Foreskin keratinocyte (primary cell): ENCODE results near the genes SPN and PRRT2.

DNA sequence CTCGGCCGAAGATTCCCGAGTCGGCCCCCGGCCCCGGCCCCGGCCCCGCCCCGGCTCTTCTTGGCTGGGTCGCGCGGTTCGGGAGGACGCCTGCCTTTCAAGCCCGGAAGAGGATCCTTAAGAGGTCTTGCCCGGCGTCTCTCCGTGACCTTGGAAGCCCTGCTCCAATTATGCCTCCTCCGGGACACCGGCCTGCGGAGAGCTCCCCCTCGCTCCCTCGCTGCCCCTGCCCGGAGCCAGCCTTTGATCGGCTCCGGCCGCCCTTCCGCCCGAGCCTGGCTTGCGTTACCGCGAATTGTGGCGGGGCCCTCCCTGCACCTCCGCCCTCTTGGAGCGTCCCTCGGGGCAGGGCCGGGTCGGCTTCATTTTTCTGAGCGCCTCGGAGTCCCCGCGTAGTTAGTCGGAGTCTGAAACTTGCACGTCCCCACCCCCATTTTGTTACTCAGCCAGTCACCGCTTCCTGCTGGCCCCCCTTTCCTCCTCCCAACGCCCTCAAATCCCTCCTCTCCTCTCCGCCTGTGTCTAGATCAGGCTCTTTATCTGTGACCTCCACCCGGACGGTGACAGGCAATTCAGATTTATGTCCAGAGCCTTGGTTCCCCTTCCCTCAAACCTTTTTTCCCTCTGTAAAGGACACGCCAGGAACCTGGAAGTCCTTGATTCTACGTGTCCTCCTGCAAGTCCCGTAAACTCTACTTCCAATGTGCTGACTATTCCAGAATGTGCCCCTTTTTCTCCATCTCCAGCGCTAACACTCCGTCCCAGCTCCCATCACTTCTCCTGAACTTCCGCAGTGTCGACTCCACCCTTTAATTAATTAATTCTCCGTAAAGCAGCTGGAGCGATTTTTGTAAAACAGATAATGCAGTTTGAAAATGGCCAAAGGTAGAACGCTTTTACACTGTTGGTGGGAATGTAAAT, 535 bp upstream of the RABEP2 start:
- RAMPAGE, total RNA = no peak

DNA sequence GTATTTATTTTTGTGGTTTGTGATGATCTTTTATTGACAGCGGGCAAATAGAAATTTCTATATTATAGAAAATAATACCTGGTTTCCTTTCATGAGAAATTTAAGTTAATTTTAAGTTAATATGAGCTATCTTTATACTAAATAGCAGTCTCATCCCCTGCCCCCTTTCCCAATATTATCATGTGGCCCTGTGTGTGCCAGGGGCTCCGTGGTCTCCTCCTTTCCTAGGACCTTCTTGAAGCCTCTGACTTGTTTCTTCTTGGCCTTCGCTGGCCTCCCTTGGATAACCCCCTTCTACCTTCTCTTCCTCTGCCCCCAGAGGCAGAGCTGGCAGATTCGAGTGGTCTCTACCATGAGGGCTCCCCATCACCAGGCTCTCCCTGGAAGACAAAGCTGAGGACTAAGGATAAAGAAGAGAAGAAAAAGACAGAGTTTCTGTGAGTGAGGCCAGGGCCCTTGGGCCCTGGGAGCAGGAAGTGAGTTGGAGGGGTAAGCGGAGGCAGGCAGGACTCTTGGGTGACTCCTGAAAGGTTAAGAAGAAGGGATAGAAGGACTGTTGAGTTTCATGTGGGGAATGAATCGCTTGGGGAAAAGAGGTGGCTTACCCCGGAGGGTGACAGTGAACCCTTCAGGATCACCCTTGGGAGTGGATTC, 3.6 kb downstream of the NFATC2IP start:
- RAMPAGE, total RNA = no peak

DNA sequence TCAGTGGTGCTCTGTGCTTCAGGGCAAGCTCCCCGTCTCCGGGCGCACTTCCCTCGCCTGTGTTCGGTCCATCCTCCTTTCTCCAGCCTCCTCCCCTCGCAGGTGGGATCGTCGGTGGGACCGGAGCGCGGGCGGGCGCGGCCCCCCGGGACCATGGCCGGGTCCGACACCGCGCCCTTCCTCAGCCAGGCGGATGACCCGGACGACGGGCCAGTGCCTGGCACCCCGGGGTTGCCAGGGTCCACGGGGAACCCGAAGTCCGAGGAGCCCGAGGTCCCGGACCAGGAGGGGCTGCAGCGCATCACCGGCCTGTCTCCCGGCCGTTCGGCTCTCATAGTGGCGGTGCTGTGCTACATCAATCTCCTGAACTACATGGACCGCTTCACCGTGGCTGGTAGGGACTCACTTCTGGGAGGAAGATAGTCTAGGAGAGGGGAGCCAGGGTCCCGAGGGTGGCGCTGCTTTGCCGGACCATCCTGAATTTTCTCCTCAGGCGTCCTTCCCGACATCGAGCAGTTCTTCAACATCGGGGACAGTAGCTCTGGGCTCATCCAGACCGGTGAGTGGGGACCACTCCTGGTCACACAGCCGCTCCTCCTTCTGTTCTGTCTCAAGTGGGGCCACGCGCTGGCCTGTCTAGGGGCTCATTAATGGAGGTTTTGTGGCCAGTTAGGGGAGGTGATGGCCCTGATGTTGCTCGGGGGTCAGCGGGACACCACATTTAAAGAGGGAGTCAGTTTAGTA, 593 bp downstream of the SPNS1 start:
- RAMPAGE, total RNA = no peak

DNA sequence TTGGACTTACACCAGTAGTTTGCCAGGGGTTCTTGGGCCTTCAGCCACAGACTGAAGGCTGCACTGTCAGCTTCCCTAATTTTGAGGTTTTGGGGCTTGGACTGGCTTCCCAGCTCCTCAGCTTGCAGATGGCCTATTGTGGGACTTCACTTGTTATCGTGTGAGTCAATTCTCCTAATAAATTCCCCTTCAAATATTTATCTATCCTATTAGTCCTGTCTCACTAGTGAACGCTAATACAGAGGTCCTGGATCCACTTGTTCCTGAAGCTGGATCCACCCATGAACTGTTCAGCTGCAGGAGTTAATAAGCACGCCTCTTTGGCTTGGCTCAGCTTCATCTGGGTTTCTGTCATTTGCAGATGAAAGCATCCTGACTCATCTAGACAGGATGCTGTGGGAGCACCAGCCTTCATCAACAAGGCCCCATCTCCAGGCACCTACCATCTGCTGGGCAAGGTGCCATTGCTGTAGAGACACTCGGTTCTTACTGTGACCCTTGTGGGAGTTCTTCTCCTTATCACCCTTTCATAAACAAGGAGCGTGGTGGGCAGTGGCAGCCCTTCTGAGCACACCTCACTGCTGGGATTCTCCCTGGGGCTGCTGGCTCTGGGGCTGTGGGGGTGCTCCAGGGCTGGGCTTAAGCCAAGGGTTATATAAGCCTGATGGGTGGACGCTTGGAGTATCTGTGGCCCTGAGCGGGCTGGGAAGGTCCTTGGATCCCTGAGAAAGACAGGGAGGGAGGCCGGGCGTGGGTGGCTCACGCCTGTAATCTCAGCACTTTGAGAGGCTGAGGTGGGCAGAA, 23.2 kb downstream of the LAT start:
- RAMPAGE, total RNA = no peak

DNA sequence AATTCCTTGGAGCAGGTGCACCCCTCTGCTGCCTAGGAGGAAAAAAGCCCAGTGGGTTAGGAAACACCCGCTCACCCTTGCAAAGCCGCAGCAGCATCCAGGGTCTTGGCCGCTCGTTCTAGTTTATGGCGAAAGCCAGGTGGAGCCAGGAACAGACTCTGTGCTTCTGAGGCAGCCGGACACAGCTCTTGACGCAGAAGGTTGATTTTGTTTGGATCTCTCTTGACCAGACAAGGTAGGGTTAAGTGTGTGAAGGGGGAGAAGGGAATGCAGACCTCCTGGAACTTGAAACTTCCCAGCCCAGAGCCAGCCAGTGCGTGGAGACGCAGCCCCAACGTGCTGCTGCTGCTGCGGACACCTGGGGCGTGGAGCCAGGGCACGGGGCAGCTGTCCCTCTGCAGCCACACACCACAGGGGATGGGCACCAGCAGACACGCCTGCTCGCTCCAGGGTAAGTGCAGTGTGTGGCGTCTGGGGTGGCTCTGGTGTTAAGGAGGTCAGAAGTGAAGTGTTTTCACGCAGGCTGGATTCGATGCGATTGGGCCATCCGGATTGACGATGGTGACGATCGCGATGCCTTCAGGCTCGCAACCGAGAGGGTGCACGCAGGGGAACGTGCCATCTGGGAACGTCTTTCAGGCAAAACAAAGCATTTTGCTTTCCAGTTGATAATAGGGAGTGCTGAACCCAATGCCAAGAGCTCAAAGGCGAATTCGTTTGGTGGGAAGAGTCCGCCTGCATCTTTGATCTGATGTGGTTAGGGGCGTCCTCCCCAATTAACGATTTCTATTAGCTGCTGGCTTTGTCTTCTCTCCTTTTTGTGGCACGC, 154.7 kb downstream of the LAT start:
- RAMPAGE, total RNA = no peak

GRCh38 chr16:29158647-29159264, 173.9 kb downstream of the LAT start:
- RAMPAGE, total RNA = no peak

- RAMPAGE, total RNA = no peak
These were observed 155.2 kb downstream of the NPIPB11 start for GRCh38 chr16:29250859-29252246.

DNA sequence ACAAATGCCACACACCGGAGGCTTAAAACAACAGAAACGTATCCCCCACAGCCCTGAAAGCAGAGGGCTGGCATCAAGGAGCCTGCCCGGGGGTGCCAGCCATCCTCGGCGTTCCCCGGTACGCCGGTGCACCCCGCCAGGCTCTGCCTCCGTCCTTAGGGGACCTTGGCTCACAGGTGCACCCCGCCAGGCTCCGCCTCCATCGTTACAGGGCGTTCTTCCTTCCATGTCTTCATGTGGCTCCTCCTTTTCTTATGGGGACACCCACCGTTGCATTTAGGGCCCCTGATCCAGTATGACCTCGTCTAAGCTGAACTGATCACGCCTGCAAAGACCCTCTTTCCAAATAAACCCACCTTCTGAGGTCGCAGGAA, 151.5 kb downstream of the NPIPB11 start:
- RAMPAGE, total RNA = no peak

GRCh38 chr16:29262662-29263149, 143.8 kb downstream of the NPIPB11 start:
- RAMPAGE, total RNA = no peak

DNA sequence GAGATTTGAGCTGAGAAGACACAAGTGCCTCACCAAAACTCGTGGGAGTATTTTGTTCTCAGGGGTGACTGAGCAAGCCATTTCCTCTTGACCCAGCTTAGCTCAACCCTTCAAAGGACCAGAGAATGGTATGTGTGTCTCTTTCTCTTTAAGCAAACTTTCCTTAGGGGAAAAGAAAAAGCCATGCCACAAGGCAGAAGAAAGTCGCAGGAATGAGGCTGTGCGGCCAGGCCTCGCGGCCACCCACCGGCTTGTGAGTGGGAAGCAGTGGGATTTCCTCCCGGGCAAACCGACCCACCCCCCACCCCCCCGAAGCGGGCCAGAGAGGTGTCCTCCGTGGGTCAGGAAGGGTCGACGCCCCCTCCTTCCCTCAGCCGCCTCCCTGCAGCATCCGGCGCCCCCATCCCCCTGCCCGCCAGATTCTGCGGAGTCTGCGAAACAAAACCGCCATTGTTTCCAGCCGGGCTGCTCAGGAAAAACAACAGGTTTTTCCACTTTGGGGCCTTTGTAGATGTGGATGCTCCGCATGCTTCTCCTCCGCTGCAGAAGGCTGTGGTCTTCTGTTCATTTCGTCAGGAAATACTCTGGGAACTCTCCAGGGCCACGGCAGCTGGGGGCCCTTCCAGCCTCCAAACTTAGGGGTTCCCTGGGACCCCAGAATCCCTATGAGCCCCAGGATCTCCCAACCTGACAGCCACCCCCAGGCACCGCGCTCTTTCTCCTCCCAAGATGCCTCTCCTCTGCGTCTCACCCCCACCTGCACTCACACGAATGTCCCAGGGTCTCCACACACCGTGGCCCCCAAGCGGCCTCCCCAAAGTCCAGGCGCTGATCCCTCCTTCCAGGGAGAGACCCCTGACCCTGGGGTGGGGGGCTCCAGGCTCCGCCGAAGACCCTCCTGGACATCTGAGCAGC, 121.3 kb downstream of the NPIPB11 start:
- RAMPAGE, total RNA = no peak

- RAMPAGE, total RNA = no peak
These were observed 25.0 kb downstream of the NPIPB11 start for GRCh38 chr16:29381499-29381994.

- RAMPAGE, total RNA = no peak
These were observed 49.5 kb upstream of the SPN start for GRCh38 chr16:29613239-29614341.

- RAMPAGE, total RNA = no peak
These were observed at the start of gene SPN for GRCh38 chr16:29663020-29663857. Gene SPN (plus strand): TSS chr16:29663247.

- RAMPAGE, total RNA = no peak
These were observed 1.0 kb downstream of the MAZ start for GRCh38 chr16:29807083-29807989.

- RAMPAGE, total RNA = no peak
These were observed at the start of gene PRRT2 for GRCh38 chr16:29811754-29812901. Gene PRRT2 (plus strand): TSS chr16:29812193.

- RAMPAGE, total RNA = no peak
These were observed 15.9 kb downstream of the CDIPT start for GRCh38 chr16:29847016-29847579.

DNA sequence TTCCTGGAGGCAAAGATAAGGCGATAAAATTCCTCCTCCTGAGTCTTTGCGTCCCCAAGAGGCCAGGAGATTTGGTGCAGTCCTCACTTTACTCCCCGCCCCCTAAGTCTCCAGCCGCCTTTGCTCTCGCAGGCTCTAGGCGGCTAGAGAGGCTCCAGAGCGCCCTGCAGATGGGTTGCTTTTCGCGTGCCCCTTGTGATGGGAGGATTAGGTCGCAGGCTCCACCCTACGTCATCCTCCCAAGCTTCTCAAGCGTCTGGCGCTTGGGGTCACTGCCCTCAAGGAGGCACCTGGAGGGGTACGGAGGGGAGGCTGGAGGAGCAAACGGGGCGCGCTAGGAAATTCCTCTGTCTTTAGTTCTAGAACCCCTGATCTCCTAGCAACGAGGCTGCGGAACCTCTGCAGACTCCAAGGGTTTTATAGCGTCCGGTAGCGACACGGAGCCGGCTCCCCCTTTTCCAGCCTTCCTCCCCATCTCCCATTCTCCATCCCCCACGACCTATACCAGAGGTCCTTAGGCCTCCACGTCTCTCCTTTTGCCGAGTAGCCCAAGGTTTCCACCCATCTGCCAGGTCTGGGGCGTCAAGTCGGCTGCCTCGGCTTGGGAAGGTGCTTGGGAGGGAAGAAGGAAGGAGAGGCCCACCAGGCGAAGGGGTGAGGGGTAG, 539 bp upstream of the CDIPT start:
- RAMPAGE, total RNA = no peak

DNA sequence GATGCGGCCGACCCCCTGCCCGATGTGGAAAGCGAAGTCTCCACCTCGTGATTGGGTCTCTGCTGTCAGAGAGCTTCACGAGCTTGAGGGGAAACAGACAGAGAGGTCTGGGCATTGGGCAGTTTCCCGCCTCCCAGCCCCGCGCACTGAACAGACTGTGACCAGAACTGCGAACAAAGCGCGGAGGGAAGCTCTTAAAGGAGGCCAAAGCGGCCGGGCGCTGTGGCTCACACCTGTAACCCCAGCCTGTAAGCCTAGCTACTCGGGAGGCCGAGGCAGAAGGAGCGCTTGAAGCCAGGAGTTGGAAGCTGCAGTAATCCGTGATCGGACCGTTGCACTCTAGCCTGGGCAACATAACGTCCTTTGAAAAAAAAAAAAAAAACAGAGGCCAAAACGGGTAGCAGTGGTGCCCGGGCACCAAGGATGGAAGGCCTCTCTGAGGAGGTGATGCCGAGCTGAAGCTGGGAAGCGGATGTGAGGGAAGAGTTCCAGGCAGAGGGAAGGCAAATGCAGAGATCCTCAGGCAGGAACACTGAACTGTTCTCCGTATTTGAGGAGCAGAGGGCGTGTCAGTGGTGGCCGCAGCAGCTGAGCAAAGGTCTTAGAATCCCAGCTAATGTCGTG, 479 bp upstream of the KCTD13 start:
- RAMPAGE, total RNA = no peak

DNA sequence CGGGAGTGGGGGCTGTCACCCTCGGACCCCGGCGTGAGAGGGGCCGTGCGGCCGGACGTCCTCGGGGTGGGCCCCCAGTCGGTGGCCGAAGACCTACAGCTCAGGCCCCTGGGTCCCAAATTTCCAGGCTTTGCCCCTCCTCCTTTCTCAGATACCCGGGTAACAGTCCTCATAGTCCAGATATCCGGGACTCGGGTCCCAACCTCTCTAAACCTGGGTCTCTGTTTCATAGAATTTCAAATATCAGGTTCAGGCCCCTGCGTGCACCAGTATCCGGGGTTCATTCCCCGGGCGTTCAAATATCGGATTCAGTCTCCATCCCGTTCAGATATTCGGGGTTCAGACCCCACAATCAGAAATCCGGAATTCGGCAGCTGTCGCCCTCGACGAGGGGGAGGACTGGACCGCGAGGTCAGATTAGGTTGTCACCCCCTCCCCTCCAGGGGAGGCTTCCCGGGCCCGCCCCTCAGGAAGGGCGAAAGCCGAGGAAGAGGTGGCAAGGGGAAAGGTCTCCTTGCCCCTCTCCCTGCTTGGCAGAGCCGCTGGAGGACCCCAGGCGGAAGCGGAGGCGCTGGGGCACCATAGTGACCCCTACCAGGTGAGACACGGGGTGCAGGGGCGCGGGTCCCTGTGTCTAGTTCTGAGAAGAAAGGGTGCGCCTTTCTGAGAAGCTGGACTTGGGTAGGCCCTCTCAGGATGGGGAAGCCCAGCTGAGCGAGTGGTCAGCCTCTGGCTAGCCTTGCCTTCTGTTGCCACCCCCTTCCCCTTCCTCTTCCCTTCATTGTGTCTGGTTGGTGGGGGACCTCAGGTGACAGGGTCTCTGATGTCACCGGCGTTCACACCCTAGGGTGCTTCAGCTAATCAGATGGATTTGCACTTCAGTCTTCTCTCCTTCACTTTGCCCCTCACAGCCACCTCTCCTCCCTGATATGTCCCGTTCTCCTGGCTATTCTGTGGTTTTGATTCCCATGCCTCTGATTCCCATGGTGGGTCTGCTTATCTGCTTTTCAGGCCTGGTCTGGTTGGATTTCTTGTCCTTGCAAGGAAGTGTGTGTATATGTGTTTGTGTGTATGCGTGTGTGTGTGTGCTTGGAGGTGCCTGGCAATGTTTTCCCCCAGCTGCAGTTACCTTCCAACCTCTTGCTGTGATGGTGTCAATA, 763 bp downstream of the TAOK2 start:
- RAMPAGE, total RNA = no peak

DNA sequence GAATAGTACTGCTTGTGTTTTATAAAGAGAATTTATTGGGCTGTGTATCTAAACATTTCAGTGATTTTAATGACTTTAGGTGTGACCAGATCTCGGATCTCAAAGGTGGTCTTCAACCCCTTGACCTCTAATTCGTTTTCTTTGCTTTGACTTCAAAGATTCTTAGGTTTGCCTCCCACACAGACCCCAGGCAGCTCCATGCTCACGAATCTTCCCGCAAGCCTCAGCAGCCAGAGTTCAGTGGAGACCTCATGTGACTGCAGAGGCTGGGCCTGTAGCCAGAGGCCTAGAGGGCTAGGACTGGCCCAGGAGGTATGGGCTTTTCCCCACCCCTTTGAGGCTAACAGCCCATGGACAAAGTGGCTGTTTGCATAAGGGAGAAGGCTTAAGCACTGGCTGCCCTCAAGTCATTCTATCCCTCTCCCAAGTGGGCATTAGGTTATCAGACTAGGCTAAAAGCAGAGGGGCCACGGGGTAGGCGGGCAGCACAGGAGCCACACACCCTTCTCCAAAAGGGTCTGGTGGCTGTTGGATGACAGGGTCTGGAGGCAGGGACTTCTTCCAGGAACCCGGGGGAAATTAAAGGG, 3.0 kb downstream of the HIRIP3 start:
- RAMPAGE, total RNA = no peak